Skeletal muscle satellite cell (primary cell): ENCODE data around the gene GBGT1.

- CAGE, long polyA plus RNA: no peak
These were observed at the start of gene GBGT1 for GRCh38 chr9:133163278-133164321. TSS of gene GBGT1 (minus strand) at chr9:133163914.

- CAGE, long polyA plus RNA: no peak
These were observed 30.0 kb upstream of the OBP2B start for GRCh38 chr9:133239059-133239438.

DNA sequence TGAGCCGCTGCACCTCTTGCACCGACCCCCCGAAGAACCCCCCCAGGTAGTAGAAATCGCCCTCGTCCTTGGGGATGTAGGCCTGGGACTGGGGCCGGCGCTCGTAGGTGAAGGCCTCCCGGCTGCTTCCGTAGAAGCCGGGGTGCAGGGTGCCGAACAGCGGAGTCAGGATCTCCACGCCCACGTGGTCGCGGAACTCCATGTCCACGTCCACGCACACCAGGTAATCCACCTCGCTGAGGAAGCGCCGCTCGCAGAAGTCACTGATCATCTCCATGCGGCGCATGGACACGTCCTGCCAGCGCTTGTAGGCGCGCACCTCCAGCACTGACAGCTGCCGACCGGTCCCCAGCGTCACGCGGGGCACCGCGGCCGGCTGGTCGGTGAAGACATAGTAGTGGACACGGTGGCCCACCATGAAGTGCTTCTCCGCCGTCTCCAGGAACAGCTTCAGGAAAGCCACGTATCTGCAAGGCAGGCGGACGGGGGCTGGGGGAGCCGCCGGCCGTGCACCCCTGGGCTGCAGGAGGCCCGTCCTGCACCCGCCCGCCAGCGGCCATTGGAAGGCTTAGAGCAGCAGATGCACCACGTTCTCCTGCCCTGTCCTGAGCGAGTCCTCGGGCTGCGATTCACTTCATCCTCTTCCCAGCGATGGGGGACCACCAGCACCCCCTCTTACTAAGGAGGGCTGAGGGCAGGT is 47.0 kb upstream of the OBP2B start:
- CAGE, long polyA plus RNA: no peak

- CAGE, long polyA plus RNA: no peak
These were observed 48.9 kb upstream of the OBP2B start for GRCh38 chr9:133257811-133258535.

GRCh38 chr9:133374564-133375789 is 883 bp downstream of the SURF4 start:
- CAGE, long polyA plus RNA: no peak

- CAGE, long polyA plus RNA: no peak
These were observed 18.8 kb upstream of the CACFD1 start for GRCh38 chr9:133440918-133441506.

DNA sequence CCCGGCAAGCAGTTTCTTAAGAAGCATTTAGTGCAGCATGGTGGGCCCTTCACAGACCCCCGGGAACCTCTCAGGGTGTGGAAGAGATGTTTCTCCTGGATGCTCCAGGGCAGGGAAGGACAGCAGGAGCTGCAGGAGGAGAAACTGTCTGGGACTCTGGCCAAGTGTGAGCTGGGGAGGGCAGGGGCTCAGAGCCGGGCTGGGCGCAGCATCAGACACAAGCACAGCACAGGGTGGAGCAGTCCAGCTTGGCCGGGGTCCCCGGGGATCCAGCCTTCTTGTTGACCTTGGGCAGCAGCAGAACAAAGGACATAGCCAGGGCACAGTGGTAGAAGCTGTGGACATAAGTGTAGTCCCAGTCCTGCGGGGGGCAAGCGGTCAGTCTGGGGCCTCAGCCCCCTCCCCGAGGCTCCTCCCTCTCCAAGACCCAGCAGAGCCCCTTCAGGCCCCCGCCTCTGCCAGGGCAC is 10.3 kb downstream of the MYMK start:
- CAGE, long polyA plus RNA: no peak

- CAGE, long polyA plus RNA: no peak
These were observed 34.6 kb downstream of the SARDH start for GRCh38 chr9:133703450-133704061.

- CAGE, long polyA plus RNA: no peak
These were observed 108.2 kb upstream of the SARDH start for GRCh38 chr9:133846413-133846669.

GRCh38 chr9:133888058-133888811 is 103.9 kb downstream of the VAV2 start:
- CAGE, long polyA plus RNA: no peak

GRCh38 chr9:133926350-133927519 is 65.4 kb downstream of the VAV2 start:
- CAGE, long polyA plus RNA: no peak

DNA sequence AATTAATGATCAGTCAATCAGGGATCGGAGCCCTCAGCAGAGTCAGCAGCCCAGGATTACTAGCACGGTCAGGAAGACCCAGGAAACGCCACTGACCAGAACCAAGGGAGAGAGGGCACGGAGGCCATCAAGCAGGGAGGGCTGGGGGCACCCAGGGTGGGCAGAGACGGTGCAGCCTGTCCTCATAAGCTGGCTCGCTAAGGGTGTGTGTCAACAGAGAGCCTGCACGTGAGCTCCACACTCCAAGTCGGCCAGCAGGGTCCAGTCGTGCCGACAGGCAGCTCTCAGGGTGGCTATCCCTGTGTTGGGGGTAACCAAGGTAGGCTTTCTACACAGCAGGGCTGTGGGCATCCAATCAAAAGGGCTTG is 28.9 kb downstream of the VAV2 start:
- CAGE, long polyA plus RNA: no peak

DNA sequence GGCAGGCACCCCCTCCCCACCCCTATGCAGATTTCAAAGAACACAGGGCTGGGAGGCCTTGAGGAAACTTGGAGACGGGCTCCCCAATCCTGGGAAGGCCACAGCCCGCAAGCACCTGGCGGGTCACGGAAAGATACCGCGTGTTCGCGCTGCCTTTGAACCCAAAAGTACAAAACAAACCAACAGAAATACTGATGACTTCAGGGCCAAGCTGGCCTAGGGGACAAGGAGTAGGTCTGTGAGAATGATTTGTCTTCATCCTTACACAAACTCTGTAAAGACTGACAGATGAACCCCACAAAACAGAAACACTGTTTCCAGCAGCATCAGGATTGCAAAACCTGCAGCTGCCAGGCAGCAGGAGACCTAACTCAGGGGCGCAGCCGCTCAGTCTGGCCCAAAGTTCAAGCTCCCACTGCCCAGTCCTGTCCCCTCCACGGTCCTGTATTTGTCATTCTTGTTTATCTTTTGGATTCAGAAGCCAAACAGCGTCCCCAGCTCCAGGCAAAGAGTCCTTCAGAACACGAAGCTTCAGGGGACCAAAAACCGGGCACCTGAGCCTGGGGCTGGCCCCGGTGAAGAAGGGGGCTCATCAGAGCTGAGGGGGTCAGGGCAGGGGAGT is 13.7 kb downstream of the VAV2 start:
- CAGE, long polyA plus RNA: no peak

DNA sequence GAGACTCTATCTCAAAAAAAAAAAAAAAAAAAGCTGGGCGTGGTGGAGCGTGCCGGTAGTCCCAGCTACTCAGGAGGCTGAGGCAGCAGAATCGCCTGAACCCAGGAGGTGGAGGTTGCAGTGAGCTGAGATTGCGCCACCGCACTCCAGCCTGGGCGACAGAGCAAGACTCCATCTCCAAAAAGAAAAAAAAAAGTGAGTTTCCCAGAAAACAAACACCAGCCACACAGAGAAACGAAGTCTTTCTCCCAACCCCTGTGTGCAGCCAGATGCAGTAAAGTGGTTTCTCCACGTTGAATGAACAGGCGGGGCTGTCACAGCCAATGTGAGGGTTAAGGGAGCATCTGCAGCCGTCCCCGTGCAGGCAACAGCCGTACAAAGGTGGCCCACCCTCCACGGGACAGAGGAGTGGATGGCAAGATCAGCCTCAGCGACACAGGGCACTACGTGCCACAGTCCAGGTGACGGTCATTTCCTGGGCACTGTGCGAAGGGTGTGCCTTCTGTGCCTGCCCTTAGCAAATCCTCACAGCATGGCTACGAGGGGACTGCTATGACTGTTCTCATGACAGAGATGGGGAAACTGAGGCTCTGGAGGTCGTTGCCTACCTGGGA is 2.5 kb downstream of the VAV2 start:
- CAGE, long polyA plus RNA: no peak

DNA sequence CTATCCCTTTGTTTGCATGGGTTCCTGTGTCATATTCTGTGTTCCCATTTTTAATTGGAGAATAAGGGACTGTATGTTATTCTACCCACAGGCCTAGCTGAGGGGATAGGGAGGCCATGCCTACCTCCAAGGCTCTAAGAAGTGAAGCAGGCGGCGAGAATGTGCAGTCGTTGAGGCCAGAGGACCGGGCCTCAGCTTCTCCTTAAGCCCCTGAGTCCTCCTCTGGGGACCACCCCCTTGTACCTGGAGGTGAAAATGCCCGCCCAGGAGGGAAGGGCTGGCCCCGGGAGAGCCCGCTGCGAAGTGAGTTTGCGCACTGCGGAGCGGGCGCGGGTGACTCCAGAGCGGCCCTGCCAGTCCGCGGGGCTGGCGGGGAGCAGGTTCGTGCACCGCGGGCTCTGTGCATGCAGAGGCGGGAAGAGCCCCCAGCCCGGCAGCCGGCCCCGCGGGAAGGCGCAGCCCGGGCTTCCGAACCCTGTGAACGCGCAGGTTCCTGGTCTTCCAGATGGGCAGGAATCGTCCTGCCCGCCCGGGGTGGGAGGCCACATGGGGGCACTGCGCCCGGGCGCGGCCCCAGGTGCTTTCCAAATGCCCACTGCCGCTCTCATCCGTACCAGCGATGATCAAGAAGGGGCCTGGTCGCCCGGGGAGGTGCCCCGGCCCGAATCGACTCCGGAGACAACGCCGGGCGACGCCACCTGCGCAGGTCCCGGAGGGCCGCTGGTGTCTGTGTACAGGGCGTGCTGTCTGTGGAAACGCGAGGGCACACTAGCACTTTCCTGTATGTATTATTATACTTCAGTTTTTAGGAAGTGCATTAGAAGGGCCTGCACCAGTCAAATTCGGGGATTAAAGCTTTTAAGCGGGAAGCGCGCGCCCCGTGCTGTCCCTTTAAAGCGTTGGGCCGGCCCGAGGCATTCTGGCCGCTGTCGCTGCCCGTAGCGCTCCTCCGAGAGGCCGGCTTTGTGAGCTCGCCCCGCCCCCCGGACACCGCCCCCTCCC is 519 bp upstream of the WDR5 start:
- CAGE, long polyA plus RNA: no peak

GRCh38 chr9:134142140-134142882 is 6.4 kb downstream of the WDR5 start:
- CAGE, long polyA plus RNA: no peak

GRCh38 chr9:134178497-134179544 is 42.9 kb downstream of the WDR5 start:
- CAGE, long polyA plus RNA: no peak

GRCh38 chr9:134214799-134215542 is 79.1 kb downstream of the WDR5 start:
- CAGE, long polyA plus RNA: no peak

GRCh38 chr9:134223061-134223552 is 87.2 kb downstream of the WDR5 start:
- CAGE, long polyA plus RNA: no peak

GRCh38 chr9:134258637-134259666 is 67.3 kb upstream of the RXRA start:
- CAGE, long polyA plus RNA: no peak